Kidney epithelial cell (primary cell): ENCODE measurements around a stretch of chr6.

DNA sequence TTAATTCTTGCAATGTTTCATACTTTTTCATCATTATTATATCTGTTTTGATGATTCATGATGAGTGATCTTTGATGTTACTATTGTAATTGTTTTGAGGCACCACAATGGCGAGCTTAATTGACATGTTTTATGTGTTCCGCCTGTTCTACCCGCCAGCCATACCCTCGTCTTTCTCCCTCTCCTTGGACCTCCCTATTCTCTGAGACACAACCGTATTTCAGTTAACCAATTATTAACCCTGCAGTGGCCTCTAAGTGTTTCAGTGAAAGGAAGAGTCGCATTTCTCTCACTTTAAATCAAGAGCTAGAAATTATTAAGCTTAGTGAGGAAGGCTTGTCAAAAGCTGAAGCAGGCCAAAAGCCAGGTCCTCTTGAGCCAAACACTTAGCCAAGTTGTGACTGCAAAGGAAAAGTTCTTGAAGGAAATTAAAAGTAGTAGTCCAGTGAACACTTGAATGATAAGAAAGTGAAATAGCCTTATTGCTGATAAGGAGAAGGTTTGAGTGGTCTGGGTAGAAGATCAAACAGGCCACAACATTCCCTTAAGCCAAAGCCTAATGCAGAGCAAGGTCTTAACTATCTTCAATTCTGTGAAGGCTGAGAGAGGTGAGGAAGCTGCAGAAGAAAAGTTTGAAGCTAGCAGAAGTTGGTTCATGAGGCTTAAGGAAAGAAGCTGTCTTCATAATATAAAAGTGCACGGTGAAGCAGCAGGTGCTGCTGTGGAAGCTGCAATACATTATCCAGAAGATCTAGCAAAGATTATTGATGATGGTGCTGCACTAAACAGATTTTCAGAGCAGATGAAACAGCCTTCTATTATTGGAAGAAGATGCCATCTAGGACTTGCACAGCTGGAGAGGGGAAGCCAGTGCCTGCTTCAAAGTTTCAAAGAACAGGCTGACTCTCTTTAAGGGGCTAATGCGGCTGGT, 58.4 kb downstream of the SNX9 start:
- RAMPAGE, long total RNA, result no peak
- RRBS, result no CpG with 5 or more reads among the region's 8 CpGs

- RAMPAGE, long total RNA, result no peak
- RRBS, result no CpG with 5 or more reads among the region's 6 CpGs
These were observed 76.7 kb upstream of the SYNJ2 start for GRCh38 chr6:157904858-157905543.

DNA sequence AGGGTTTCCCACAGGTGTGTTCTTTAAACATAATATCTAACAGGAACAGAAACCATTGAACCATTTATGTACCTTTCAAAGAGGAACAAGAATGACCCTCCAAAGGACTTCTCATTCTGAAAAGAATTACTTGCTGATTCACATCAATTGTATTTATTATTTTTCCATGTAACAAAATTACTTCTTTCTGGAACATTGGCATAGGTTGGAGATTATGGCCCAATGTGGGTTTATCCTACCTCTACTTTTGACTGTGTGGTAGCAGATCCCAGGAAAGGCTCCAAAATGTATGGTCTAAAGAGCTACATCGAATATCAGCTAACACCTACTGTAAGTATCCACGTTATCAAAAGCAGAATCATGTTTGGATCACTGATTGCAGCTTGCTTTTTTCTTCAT, 72.2 kb upstream of the SYNJ2 start:
- RAMPAGE, long total RNA, result no peak
- RRBS, result no CpG with 5 or more reads among the region's 2 CpGs

- RAMPAGE, long total RNA, result no peak
- RRBS, result no CpG with 5 or more reads among the region's 19 CpGs
These were observed 53.1 kb upstream of the SYNJ2 start for GRCh38 chr6:157928290-157929196.

- RAMPAGE, long total RNA, result no peak
- RRBS, result no CpG with 5 or more reads among the region's 7 CpGs
These were observed 41.2 kb upstream of the SYNJ2 start for GRCh38 chr6:157940310-157940956.

DNA sequence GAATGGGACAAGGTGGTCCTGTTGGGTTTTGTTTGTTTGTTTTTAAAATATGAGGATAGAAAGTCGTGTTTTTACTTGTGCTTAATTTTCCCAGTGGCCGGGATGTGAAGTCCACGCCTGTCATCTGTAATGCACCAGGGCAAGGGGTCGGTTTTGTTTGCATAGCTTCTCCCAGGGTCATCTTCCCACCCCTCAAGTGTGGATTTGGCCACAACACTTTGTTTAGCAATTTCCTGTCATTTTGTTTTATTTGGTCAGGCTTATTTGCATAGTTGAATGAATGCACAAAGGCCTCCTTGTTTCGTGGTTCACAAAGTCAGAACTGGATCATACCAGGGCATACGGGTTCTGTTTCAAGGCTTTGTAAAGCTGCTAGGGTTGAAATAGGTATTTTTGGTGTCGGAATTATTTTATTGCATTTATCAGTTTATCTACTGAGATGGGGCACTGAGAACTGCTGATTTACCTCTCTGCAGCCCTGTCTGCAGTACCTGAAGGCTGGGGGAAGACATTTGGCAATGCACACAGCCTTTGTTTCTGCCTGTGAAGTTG, 29.9 kb downstream of the SYNJ2 start:
- RAMPAGE, long total RNA, result no peak
- RRBS, result no CpG with 5 or more reads among the region's 7 CpGs

DNA sequence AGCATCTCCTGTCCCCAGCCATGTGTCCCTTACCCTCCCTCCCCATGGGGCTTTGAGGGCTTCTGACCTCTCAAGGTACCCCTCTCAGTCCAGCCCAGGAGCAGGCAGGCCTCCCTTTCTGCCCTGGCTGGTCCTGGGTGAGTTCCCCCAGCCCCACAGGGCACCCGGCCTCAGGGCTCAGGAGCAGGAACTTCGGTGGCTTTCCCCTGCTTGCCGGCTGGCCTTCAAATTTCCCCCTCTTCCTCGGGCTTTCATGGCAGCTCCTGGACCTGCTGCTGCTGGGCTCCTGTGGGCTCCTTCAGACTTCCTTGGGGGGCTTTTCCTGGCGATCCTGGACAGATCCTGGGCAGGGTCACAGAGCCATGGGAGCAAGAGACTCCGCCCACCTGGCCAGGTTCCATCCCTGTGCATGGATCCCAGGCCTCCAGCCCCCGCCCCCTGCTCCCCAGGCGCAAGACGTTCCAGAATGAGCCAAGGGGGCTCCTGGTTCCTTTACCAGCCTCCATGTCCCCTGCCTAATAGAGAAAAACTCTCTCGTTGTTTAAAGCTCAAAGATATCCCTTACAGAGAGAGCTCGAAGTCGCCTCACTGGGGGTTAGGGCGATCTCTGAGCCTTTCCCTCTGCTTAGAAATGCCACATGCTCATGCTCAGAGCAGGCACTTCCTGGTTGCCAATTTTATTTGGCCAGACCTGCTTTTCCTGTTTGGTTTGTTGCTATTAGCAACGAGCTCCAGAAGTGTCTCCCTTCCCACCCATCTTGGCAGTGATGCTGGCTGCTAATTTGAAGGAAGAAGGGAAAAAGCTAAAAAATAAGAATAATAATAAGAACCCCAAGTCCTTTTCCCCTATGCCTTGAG, 78.5 kb downstream of the SYNJ2 start:
- RAMPAGE, long total RNA, result no peak
- RRBS, result 60% methylated on average over 3 of the region's 14 CpGs

- RAMPAGE, long total RNA, result no peak
- RRBS, result no CpG with 5 or more reads among the region's 7 CpGs
These were observed 87.3 kb downstream of the SYNJ2 start for GRCh38 chr6:158068810-158069422.

- RAMPAGE, long total RNA, result no peak
- RRBS, result no CpG with 5 or more reads among the region's 11 CpGs
These were observed 1.7 kb downstream of the TULP4 start for GRCh38 chr6:158313822-158314420.

- RAMPAGE, long total RNA, result no peak
- RRBS, result 55% methylated on average over 3 of the region's 5 CpGs
These were observed 99.8 kb downstream of the TULP4 start for GRCh38 chr6:158412042-158412484.

GRCh38 chr6:158503733-158504266, 56.1 kb upstream of the TMEM181 start:
- RAMPAGE, long total RNA, result no peak
- RRBS, result no CpG with 5 or more reads among the region's 25 CpGs

- RAMPAGE, long total RNA, result no peak
- RRBS, result no CpG with 5 or more reads among the region's 21 CpGs
These were observed 32.8 kb downstream of the DYNLT1 start for GRCh38 chr6:158611371-158612498.

DNA sequence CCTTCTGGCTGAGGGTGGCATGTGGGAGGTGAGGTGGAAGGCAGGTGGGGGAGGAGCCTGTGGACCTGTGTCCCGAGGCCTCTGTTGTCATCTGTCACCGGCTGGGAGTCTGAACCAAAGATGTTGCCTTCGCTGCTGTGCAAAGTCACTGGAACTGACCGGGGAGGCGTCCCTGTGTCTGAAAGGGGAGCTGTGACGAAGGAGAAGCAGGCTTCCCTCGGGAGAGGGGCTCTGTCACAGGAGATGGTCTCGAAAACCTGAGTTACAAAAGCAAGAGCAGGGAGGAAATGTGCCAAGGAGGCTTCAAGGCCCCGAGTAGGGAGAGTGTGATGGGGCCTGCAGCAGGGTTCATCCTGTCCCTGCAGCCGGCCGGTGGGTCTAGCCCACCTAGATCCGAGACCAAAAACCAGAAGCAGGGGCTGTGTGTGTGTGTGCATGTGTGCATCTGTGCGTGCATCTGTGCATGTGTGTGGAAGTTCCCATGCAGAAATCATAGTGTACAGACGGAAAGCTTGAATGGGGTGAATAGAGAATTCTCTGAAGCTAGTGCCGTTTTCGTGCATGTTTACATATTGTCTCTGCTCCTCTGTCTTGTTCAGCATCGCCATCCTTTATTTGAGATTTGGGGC, 16.6 kb downstream of the DYNLT1 start:
- RAMPAGE, long total RNA, result no peak
- RRBS, result 51% methylated on average over 3 of the region's 17 CpGs

DNA sequence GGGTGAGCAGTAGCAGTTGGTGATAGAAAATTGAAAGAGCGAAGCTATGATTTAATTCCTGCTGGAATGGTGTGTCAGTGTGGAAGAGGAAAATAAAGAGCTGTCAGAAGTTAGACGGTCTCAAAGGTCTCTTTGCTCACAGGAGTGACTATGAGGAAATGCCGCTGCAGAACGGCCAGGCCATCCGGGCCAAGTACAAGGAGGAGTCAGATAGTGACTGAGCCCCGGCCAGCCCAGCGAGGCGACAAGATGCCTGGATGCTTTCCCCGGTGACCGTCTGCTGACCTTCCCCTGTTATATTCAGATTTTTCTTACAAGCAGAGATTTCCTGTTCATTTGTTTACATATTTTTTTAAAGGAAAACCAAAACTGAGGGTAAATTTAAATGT, 12.9 kb downstream of the DYNLT1 start:
- RAMPAGE, long total RNA, result no peak
- RRBS, result 87% methylated on average over 4 of the region's 10 CpGs

- RAMPAGE, long total RNA, result no peak
- RRBS, result no CpG with 5 or more reads among the region's 9 CpGs
These were observed 2.1 kb upstream of the DYNLT1 start for GRCh38 chr6:158646537-158647219.

DNA sequence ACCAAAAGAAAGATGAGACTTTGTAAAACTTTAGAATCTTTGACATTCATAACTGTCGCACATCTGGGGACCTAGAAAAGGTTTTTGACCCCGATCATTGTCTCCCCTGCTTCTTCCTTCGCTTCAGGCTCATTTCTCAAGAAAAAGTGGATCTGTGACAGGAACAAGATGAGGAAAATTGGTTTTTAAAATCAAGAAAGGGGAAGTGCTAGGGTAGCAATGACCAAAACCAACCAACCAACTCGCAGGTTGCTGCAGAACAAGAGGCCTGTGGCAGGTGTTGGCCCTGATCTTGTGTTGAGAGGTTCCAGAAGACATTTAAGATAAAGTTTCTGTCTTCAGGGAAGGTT, 17.7 kb downstream of the SYTL3 start:
- RAMPAGE, long total RNA, result no peak
- RRBS, result no CpG with 5 or more reads among the region's 4 CpGs

- RAMPAGE, long total RNA, result no peak
- RRBS, result no CpG with 5 or more reads among the region's 11 CpGs
These were observed 61.5 kb downstream of the EZR start for GRCh38 chr6:158757611-158758046.

DNA sequence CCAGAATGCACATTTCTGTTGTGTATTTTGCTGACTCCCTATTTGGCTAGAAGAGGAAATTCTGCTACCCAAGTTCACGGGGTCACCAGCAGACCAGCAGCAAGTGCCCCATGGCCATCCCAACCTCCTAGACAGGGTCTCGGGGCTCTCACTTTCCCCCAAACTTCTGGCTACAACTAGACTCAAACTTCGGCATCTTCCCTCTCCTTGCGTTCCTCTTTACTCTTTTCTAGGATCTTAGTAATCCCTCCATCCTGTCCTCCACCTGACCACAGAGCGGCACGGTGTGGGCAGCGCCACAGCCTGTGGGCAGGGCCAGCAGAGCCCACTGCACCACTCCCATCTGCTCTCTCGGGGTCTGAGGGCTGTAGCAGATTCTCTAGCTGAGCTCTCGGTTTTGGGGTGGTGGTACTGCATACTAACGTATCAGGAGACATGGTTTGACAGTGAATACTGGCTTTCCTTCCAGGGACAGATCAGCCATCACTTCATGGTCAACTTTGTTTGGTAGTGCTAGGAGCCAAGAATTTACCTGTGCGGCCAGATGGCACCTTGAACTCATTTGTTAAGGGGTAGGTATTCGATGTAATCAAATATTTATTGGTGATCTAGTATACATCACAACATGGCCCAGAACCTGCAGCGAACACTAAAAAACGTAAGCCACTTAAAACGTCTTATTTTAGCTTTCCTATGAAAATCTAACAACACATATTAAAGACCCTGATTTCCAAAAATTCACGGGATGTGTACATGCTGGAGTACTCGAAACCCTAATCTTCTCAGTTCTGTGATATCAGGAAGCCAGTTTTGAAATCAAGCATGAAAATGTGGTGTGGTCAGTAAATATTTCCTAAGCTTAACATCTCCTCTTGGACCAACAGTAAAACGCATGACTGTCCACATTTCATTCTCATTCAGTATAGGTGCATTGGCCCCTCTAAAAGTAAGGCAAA, 57.3 kb downstream of the EZR start:
- RAMPAGE, long total RNA, result no peak
- RRBS, result no CpG with 5 or more reads among the region's 18 CpGs

GRCh38 chr6:158771130-158771641, 48.0 kb downstream of the EZR start:
- RAMPAGE, long total RNA, result no peak
- RRBS, result no CpG with 5 or more reads among the region's 15 CpGs

DNA sequence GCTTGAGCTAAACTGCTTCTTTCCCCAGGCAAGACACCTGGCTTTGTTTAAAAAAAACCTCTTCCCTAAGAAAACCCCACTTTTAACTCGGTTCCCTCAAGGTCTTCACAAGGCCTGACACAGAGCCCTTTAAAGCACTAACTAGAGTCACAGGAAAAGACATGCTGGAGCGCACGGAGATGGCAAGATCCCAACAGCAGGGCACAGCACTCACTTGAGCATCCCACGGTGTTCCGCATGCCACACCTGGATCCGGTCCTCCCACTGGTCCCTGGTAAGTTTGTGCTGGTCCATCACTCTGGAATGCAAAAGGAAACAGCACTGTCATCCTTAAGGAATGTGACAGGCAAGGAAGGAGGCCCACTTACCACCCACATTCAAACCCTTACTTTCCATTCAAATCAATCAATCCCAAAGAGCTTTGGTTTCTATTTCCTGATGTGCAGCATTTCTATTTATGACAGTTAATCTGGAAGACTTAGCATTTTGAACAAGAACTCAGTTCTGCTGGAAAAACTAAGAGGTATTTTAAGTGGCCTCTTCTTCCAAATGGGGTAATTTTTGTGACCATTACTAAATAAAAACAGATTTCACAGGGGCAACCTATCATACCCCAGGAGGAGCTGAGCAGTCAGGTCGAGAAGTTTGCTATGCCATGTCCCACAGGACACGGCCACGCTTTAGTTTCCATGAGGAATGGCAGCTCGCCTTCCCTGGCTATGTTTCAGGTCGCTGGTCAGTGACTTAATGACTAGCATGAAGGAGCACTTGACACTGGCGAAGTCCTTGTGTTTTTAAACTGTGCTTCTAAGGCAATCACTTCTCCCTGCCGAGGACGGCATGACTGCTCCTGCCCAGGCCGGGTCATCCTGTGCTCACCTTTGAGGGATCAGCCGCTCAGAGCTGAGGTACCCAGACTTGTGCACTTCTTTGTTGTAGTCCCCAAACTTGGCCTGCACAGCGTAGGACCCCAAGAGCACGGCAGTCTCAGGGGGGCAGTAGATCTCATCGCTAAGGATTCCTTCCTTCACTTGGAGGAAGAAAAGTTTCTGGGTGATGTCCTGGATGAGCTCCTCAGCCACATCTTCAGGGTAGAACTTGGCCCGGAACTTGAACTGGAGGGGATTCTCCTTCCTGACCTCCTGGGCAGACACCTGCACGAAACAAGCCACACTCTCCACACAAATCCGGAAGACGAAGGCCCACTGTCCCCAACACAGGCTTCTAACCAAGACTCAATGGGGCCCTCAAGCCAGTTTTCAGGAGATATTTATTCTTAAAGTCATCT, 34.3 kb downstream of the EZR start:
- RAMPAGE, long total RNA, result no peak
- RRBS, result 96% methylated on average over 3 of the region's 23 CpGs